Measurements from ENCODE around the gene RTN4IP1.

- CAGE, long polyA plus RNA = no peak
- RRBS = 1% methylated on average over 3 of the region's 19 CpGs
Observed at GRCh38 chr6:98833184-98833406, 1.3 kb upstream of the POU3F2 start.

- CAGE, long polyA plus RNA = no peak
- RRBS = 3% methylated on average over 20 of the region's 60 CpGs
Observed at GRCh38 chr6:98833407-98834437, 652 bp upstream of the POU3F2 start.

DNA sequence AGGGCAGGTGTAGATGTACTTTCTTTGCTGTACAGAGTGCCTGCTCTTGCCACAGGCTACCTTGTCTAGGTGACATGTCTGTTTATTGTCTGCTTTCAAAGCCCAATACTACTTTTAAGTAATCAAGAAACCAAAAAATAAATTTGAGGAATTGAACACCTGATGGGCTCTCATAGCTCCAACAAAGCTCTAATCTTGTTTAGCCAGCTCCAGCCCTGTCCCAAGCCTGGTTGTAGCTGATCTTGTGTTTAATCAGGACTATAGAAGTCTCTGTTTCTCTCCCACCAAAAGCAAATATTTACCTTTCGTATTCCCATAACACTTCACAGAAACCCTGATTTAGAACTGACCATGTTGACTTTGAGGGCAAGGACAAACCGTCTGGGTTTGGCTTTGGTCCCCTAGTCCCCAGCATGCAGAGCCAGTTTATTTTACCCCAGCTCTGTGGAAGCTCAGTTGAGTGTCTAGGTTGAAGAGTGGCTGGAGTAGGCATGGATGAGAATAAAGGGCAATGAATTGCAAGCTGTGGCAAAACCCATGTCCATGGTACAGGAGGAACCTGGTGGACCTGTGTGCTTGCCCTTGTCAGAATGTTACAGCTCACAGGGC, 17.9 kb upstream of the SIM1 start:
- CAGE, long polyA plus RNA = no peak
- RRBS = no CpG with 5 or more reads among the region's 2 CpGs

DNA sequence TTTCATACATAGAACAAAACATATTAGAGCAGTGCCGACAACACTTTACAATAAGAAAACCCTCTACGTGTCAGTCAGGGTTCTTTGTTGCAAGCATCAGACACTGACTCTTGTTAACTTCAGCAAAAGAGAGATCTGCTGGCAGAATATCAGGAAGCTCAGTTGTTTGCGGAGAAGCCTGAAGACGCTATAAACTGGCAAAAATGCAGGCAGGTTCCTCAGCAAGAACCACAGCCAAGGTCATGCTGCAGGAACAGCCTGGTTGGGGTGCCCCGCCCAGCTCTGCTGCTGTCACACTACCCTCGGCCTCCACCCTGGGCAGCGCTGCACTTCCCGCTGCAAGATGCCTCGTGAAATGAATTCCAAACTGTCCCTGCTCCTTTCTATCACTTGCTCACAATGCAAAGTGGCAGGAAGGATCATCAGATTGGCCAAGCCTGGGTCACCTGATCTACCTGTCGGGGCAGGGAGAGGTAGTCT, 236.1 kb upstream of the ASCC3 start:
- CAGE, long polyA plus RNA = no peak
- RRBS = no CpG with 5 or more reads among the region's 10 CpGs

DNA sequence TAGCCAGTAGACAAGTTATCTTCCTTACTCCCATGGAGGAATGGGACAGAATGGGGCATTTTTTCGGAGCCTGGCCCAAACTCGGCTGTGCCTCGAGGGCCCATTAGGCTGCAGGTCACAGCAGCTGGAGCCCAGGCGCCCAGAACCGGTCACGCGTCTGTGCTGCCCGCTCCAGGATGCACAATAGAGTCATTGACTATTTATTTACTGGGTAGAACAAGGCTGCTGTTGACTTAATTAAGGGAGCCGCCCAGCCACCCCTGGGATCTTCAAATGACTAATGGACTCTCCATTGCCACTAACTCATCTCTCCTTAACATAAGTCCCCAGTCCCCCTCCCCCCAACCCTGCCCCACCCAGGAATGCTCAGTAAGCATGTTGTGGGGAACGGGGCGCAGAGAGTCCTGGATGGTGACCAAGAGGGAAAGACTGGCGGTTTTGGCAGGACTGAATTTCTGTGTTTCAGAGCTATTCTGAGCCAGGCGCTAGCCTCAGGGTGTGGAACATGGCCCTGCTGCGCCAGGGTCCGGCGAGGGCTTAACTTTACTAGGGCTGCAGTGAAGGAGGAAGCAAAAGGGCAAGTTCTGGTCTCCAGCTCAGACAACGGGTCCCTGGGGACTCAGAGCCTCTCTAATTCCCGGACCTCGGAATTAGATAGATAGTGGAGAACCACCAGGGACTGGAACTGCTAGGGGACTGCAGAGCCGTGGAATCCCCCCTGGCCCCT, 1.7 kb upstream of the GRIK2 start:
- CAGE, long polyA plus RNA = no peak
- RRBS = 2% methylated on average over 4 of the region's 20 CpGs

- CAGE, long polyA plus RNA = no peak
- RRBS = no CpG with 5 or more reads among the region's 4 CpGs
Observed at GRCh38 chr6:104954328-104955151, 2.4 kb upstream of the LIN28B start.

DNA sequence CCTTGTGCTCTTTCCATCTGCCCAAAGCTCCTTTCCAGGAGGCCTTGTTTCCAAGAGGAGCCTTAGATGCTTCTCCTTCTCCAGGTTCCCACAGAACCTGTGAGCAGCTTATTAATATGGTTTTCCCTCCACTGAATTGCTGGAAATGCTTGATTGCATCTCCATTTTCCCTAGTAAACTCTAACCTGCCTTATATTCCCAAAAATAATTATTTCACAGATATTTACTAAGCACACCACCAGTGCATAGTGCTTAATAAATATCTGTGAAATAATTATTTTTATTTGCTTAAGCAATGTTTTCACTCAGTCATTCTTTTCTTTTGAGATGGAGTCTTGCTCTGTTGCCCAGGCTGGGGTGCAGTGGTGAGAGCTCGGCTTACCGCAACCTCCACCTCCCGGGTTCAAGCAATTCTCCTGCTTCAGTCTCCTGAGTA, 95.6 kb downstream of the PREP start:
- CAGE, long polyA plus RNA = no peak
- RRBS = no CpG with 5 or more reads among the region's 3 CpGs

DNA sequence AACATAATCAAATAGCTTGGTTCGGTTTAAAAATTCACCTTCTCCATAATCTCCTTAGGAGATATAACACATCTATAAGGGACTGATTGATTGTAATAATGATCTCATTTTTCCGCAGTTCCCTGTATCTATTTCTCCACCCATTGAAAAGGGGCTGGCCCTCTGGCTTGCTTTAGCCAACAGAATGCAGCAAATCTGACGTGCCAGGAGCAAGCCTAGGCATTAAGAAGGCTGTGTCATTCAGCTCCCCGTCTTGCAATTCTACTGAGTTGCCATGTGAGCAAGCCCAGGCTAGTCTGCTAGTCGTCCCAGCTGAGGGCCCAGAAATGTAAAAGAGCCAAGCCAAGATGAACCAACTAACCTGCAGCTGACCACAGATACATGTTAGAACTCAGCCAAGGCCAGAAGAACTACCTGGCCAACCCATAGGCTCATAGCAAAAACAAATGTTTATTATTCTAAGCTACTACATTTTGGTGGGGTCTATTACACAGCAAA, 30.1 kb downstream of the PREP start:
- CAGE, long polyA plus RNA = no peak
- RRBS = no CpG with 5 or more reads among the region's 5 CpGs

- CAGE, long polyA plus RNA = no peak
- RRBS = no CpG with 5 or more reads among the region's 7 CpGs
Observed at GRCh38 chr6:105453398-105453737, 50.5 kb upstream of the PREP start.

DNA sequence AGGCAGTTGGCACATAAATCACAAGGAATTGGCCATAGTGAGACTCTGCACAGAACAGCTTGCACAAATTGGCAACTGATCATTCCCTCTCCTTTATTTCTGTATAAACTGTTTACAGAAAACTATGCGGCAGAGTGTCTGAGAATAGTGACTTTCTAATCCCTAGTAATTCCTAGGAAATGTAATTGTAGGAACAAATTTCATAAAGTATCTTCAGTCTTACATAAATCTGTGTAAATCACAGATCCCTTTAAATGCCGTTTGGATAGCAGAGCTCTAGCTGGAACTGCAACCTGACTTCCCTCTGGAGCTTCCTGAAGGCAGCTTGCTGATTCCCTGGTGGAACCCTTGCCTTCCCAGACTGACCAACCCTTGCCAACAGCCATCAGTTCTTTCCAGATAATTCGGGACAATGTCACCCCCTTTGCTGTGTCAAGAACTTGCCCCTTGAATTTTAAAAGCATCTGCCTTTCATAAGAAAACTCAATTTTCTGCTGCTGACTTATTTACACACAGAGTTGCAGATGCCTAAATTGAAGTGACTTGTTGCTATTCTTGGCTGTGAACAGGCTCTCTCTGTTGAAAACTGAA, 201.4 kb upstream of the PREP start:
- CAGE, long polyA plus RNA = no peak
- RRBS = no CpG with 5 or more reads among the region's 3 CpGs

DNA sequence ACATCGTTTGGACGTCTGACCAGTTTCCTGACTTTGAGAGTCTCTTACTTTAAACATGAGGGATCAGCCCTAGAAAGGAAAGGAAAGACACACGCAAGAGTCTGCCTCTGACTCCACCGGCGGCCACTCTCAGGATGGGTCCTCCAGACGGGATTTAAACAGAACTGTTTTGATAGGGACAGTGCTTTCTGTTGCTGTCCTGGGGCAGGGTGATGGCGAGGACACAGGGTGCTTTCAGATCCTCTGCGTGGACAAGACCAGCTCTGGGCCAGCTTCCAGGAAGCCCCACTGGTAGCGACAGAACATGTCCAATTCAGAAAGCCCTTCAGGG, 206.8 kb upstream of the PREP start:
- CAGE, long polyA plus RNA = no peak
- RRBS = no CpG with 5 or more reads among the region's 9 CpGs

- CAGE, long polyA plus RNA = no peak
- RRBS = no CpG with 5 or more reads among the region's 3 CpGs
Observed at GRCh38 chr6:105757768-105758053, 328.4 kb upstream of the PRDM1 start.

DNA sequence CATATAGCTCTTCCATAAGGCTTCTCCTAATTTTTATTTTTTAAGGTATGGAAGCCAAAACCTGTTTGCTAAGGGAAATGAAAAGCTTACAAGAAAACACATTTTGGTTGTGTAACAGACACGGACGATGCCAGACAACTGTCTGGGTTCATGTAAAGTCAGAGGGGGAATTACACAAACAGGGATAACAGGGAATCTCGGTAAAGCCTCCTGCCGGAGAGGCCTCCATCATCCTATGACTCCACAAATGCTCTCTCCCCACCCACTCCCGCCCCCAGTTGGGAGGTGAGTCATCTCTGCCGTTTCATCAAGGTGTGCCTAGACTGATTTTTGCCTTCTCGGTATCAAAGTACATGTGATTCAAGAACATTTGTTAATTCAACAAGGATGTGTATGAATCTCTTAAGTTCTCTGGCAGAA, 305.0 kb upstream of the PRDM1 start:
- CAGE, long polyA plus RNA = no peak
- RRBS = no CpG with 5 or more reads among the region's 7 CpGs

DNA sequence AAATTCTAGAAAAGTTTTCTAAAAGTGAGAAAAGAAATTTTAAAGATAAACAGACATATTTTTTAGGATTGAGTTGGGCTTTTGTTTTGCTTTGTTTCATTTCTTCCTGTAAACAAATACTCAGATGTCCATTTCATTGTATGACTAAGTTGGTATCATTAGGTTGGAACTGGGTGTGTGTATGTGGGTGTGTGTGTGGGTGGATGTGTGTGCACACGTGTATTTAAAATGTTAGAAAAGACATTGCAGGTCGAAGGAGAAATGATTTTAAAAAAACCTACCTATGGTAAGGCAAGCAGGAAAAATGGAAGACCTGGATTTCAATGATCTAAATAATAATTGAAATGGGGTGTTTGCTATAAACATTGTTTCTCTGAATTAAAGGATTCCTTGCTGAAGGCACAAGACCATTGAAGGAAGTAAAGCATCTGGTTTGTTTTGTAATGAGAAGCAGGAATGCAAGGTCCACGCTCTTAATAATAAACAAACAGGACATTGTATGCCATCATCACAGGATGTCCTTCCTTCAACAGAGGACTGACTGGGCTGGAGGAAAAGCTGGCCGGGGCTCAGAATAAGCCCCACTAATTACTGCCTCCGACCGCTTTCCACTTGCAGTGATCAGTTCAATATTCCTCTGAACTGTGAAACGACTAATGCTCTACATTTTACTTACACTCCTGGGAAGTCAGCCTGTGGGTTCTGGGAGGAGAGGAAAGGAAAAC, 965 bp upstream of the PRDM1 start:
- CAGE, long polyA plus RNA = no peak
- RRBS = no CpG with 5 or more reads among the region's 7 CpGs

DNA sequence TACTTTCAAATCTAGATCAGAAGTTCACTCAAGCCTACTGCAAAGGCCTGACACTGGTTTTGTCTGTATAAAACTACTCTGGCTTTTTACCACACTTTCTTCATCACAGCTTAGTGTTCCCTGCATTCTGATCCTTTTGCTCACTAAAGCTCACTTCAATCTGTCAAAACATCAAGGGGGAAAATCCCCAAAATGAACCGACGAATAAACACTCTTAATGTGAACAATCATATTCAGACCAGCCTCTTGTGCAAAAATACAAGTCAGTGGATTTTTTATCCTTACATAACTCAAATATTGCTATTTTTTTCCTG, 98.5 kb downstream of the PRDM1 start:
- CAGE, long polyA plus RNA = no peak
- RRBS = no CpG with 5 or more reads among the region's 2 CpGs

DNA sequence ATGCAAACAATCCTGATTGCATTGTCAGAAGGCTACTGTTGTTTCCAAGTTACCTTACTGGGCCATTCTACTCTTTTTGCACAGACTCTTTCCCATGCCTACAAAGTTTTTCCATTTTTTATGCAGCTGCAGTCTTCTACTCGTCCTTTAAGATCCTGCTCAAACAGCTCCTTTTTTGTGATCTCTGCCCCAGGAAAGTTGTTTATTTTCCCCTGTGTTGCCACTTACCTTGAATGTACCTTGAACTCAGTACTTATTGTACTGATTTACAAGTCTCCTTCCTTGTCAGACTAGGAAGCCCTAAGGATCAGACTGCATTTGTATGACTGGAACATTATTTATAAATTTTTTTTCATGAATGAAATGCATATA, 97.7 kb downstream of the CRYBG1 start:
- CAGE, long polyA plus RNA = no peak
- RRBS = no CpG with 5 or more reads among the region's 1 CpG

DNA sequence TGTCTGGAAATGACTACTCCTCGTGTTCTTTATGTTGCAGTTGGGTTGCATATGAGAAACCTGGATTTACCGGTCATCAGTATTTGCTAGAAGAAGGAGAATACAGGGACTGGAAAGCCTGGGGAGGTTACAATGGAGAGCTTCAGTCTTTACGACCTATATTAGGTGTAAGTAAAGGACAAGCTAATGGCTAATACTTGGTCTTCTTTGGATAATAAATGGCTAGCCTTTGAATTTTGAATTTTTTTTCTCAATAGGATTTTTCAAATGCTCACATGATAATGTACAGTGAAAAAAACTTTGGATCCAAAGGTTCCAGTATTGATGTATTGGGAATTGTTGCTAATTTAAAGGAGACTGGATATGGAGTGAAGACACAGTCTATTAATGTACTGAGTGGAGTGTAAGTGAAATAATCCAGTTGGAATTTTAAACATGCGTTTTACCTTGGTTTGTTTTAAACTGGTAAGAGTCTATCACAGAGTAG, 84.7 kb downstream of the RTN4IP1 start:
- CAGE, long polyA plus RNA = no peak
- RRBS = no CpG with 5 or more reads among the region's 4 CpGs

DNA sequence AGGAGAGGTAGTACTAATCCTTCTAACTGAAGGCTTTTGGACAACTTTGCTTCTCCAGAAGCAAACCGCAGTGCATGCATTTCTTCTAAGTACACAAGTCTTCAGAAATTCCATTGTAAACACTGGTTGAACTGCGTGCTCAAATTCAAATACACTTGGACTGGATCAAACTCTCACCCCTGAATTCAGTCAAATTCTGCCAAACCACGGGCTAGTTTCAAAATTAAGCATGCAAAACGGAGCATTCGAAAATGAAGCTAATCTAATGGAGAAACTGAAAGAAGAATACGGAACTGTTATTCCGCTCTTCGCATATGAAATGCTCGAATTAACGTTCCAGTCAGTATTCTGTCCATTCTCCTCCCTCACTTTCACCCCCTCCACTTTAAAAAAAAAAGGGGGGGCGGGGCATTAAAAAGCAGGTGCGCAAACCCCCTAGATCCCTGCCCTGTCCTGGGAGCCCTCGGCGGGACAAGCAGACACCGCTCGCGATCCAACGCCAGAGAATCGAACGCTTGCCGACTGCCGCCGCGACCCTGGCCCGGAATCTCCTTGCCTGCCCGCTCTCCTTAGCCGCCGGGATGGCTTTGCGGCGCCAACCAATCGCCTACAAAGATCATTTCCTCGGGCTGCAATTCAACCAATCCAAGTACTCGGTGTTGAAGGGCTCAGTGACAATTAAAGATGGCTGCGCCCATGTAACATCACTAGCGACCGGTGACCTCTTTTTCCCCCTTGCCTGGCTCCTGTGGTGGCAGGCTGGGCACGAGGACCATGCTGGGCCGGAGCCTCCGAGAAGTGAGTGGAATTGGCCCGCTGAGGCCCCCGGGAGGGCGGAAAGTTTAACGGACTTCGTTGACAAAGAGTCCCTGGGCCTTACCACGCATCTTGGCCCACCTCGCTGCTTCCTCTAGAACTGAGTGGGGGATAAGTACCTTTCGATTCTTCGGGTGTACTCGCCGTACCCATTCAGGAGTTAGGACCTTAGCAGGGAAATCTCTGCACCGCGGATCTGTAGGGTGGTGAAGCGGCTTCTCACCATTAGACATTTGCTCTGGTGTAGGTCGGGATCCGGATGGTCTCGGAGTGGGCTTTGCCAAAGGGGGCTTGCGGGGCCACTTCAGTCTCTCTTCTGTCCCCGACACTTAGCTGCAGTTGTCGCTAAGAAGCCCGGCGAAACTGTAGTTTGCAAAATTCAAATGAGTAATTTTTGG, at the start of gene RTN4IP1:
RTN4IP1 (minus strand) TSS at position 591 of the 1,214 bp plus-strand sequence.
- CAGE, long polyA plus RNA = start-site peak on the plus strand centred at position 703 of the sequence, 66 bp wide, 46 and 19 reads in 2 replicates
- RRBS = 2% methylated on average over 7 of the region's 61 CpGs

DNA sequence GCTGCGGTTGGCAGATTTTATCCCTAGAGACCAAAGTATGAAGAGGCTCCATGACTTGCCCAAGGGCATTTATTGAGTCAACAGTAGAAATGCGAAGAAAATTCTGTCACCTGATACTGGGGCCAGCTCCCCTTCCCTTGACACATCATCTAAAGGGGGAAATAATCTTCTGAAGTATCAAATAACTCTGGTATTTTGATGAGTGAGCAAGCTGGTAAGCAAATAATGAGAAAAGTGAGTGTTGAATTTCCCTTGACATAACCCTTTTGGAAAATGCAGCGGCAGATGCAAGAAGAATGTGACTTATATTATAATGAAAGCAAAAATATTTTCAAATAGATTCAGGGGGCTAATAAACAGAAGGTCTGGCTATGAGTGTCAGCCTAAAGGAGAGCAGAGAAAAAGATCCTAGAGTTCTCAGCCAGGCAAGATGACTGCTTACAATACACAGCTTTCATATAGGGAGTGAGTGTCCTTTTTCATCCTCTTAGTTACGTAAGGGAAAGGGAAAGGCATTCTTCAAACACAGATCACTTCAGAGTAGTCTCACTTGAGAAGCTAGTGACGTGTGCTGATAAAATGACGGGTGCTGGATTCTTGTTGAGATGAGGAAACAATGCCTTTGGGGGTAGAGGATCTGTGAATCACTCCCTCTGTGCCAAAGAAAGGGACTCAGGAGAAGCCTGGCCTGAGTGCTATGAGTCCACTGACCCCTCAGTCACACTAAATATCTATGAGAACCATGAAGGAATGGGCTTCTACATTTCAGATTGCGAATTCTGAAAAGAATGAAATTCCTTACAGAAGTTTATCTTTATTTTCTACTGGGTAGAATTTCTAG, 117.1 kb downstream of the QRSL1 start:
- CAGE, long polyA plus RNA = no peak
- RRBS = no CpG with 5 or more reads among the region's 7 CpGs

GRCh38 chr6:106924830-106925342, 49.6 kb downstream of the CD24 start:
- CAGE, long polyA plus RNA = no peak
- RRBS = no CpG with 5 or more reads among the region's 17 CpGs

All from osteoblast (primary cell).